WTC11 (cell line): ENCODE results near the genes LIMCH1, BEND4 and CNGA1.

- PRO-cap, result no peak
Observed at GRCh38 chr4:41537826-41538641, at the start of gene LIMCH1. TSS of gene LIMCH1 (plus strand) at chr4:41538157.

DNA sequence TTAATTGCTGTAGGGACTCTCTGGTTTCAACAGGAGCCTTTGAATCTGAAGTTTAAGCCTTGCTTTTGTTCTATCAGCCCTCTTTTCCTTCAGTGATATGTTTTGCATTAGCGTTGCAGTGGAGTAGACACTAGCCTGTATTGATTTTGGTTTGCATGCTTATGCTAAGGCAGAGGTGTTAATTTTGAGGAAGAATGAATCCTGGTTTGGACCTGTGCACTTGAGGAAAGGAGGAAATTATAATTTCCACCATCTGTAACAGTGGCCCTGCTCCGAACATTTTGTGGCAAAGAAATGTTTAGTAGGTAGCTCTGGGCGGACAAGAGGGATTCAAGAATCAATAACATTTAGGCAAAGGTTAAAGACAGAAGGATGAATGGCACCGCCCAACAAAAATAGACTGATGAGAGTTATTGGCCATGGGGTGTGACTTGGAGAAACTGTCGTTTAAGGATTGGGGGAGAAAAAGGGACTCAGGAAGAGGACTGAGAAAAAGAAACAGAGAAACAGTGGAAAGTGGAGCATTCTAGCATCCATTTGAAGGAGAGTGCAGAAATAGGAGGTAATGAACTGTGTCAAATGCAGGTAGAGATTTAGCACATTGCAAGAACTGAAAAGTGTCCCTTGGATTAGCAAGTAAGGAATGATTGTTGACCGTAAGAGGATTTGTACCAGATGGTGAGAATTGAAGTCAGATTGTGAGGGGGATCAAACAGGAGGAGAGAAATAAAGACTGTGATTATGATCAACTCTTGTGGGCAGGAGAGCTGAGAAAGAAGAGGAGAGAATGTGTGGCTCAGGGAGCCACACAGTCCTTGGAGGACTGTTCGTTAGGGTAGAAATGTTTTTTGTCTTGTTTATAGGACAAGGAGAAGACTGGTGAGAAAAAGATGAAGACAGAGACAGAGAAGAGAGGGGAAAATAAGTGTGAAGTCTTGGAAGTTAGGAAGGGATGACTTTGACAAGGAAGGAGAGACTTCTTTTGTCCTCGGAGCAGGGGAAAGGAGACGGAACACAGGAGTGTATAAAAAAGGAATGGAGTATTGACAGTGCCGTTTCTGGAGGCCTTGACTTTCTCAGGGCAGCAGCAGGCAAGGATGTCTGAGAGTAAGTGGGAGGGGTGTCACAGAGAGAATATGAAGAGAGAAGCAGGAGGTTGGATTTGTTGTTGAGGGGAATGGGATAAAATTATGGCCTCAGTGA, 32.8 kb downstream of the LIMCH1 start:
- PRO-cap, result no peak

- PRO-cap, result unidirectional peak, minus-strand start at chr4:42152047; bidirectional peak, plus-strand start at chr4:42152459, minus-strand start at chr4:42152301; bidirectional peak, plus-strand start at chr4:42152810, minus-strand start at chr4:42152701
Observed at GRCh38 chr4:42152000-42153016, at the start of gene BEND4. TSS of gene BEND4 (minus strand) at chr4:42152655.

DNA sequence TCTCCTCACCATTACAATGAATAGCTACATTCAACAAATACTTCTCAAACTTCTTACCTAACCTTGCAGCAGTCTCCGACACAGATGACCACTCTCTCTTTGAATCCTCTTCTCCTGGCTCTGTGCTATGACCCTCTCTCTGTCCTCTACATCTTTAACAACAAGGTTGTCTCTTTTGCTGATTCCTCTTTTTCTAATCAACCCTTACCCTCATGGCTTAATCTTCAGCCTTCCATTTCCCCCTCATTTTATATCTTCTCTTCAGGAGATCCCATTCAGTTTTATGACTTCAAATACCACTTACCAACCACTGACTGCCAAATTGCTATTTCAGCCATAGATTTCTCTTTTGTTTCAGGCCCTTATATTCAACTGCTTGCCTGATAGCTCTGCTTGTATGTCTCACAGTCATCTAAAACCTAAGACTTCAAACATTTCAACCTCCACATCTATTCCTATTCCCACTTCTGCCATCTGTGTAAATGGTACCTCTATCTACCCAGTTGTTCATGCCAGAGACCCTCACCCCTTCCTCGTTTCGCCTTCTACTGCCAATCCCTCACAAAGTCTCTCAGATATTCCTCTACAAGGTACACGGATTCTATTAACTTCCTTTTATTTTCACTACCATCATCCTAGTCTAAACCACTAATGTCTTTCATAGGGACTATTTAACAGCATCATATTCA, 110.0 kb downstream of the ATP8A1 start:
- PRO-cap, result no peak

DNA sequence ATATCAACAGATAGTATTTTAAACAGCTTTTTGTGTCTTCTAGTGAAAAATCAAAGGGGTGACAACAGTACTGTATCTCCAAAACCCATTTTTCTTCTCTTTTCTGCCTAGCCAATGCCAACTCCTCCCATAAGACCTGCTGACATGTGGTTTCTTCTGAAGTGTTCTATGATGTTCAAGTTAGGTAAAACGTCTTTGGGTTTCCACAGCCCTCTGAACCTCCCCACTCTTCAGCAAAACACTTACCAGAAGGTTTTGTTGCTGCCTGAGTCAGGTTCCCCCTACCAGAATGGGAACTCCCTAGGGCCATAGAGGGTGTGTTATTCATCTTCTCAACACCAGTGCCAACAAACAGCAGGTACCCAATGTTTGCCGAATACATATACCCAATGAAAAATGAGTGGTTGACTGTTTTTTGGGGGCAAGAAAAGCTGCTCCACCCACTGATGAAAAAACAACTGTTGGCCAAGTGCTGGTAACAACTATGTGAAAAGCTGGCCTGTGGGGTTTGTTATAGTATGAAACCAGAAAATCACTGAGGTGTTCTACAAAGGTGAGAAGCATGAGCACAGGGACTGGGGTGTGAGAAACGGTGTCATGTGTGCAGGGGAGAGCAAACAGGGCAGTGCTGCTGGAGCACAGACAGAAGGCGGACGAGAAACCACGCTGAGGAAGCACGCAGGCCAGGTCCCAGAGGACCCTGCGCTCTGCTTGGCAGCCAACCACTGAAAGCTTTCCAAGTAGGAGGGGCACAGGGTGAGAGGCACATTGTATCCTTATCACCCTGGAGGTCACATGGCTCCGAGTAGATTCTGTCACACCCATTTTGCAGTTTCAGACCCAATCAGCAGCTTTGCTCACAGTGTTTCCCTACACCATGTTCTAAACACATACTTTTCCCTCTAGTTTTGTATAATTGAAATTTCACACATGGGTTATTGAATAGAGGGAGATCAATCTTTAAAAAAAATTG, 28.9 kb downstream of the ATP8A1 start:
- PRO-cap, result no peak

- PRO-cap, result no peak
Observed at GRCh38 chr4:42641826-42642326, 15.0 kb downstream of the ATP8A1 start.

DNA sequence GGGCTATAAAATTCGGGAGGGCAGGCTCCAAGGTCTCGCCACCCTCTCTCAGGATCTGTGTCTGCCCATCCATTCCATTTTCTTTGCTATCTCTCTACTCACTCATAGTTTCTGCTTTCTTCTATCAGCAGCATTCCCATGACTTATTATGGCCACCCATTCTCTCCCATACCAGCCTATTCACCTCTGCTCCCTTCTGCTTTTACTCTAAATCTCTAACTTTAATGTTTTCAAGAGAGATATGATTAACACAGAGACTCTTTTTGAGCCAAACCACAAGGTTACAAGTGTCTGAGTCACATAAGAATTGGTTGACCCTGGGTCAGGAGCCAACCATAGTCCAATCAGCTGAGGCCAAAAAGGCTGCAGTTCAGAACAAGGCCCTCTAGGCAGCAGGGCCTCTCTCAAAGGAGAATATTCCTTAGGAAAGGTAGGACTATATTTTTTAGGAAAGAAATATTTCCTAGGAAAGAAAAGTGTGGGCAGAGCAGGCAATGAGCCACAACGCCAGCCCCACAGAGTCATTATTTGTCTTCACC, 2.4 kb downstream of the ATP8A1 start:
- PRO-cap, result no peak

- PRO-cap, result bidirectional peak, plus-strand start at chr4:42786660, minus-strand start at chr4:42786440
Observed at GRCh38 chr4:42786366-42786818, 106.1 kb upstream of the GRXCR1 start.

DNA sequence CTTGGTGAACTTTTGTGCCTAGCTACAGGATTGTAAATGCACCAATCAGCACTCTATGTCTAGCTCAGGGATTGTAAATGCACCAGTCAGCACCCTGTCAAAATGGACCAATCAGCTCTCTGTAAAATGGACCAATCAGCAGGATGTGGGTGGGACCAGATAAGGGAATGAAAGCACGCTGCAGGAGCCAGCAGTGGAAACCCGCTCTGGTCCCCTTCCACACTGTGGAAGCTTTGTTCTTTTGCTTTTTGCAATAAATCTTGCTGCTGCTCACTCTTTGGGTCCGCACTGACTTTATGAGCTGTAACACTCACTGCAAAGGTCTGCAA, 601.9 kb downstream of the KCTD8 start:
- PRO-cap, result no peak

GRCh38 chr4:45476776-45477136, 647.1 kb downstream of the GABRG1 start:
- PRO-cap, result no peak

GRCh38 chr4:48015940-48016883, at the start of gene CNGA1:
TSS of gene CNGA1 (minus strand) at chr4:48016681.
- PRO-cap, result bidirectional peak, plus-strand start at chr4:48016387, minus-strand start at chr4:48016370; bidirectional peak, plus-strand start at chr4:48016774, minus-strand start at chr4:48016511

DNA sequence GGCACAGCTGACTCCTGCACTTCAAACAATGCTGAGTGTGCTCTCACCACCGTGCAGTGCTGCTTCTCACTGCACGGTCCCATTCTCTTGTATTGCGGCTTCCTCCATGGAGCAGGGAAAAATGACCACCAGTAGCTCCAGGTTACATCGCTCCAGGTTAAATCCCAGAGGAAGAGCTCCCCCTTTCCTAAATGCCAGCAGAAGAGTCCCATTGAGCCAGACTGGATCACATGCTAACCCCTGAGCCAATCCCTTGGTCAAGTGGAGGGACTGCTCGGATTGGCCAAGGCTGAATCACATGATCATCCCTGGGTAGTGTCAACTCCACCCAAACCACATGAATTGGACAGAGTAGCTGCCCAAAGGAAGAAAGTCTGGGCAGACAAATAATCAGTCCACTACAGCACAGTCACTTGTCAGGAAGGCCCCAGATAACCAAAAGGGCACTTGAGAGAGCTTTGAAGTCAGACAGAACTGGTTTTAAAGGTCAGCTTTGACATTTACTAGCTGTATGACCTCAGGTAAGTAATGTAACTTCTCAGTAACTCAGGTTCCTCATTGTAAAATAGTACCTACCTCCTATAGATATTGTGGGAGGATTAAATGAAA, 14.4 kb downstream of the TEC start:
- PRO-cap, result no peak

- PRO-cap, result unidirectional peak, minus-strand start at chr4:48491328
Observed at GRCh38 chr4:48491191-48491991, 1.3 kb downstream of the ZAR1 start.

- PRO-cap, result no peak
Observed at GRCh38 chr4:48604378-48604909, 114.4 kb downstream of the ZAR1 start.

DNA sequence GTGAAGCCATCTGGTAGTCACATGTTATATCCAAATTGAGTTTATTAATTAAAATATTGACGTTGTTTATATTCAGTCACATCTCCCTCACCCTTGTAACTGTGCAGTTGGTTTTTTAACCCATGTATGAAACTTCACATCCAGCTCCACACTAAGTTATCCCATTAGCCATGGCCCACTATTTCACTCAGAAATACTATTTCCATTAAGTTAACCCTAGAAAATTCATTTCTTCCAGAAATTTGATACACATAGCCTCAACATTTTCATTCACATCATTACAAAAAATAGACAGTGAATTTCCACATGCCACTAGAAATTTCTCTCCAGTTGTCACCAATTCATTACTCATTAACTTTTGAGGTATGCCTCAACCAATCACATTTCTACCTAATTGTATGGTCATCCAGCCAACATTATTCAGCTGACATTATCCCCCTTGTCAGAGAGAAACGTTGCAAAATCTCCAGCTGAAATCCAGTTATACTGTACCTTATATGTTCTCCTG, 24.9 kb downstream of the FRYL start:
- PRO-cap, result no peak

- PRO-cap, result no peak
Observed at GRCh38 chr4:49287810-49288267, 301.8 kb downstream of the CWH43 start.

GRCh38 chr4:51850426-51851039, 7.6 kb downstream of the DCUN1D4 start:
- PRO-cap, result no peak

DNA sequence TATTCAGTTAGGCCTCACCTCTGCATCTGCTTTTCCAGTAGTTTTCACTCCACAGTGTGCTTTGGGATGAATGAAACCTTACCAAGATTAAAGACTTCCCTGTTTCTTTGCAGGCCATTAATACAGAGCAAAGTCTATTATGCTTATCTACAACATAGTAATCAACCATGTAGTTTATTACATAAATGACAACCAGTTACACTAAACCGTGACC, 2.4 kb downstream of the LRRC66 start:
- PRO-cap, result no peak

GRCh38 chr4:52052302-52052760, 1.2 kb downstream of the SPATA18 start:
- PRO-cap, result no peak

DNA sequence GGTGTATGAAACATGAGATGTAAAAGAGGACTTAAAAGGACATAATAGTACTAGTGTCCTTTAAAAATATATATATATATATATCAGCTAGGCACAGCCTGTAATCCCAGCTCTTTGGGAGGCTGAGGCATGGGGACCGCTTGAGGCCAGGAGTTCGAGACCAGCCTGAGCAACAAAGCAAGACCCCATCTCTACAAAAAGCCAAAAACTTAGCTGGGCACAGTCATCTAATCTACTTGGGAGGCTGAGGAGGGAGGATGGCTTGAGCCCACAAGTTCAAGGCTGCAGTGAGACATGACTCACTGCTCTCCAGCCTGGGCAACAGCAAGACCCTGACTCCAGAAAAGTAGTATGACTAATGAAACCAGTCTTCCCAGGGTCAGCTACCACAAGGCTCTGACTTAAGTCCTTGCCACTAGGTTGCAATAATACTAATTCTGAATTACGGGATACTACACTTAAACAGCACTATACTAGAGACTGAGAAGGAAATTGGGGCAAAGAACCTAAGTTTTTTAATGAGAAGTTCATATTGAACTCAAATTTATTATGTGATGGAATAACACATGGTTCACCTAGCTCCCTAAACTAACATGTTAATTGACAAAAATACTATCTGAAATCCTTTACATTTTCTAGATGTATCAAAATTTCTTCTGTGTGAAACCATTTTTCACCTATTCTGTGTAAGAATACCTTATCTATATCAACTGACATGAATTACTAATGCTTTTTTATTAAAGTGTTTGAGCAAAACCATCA, 33.0 kb downstream of the ERVMER34-1 start:
- PRO-cap, result no peak